Epithelial cell of alveolus of lung (primary cell): ENCODE data around the genes C15orf39, COMMD4 and SNUPN.

- RAMPAGE, long total RNA, result no peak
- RRBS, result no CpG with 5 or more reads among the region's 7 CpGs
Observed at GRCh38 chr15:74891214-74891994, 1.6 kb downstream of the MPI start.

GRCh38 chr15:74906110-74906730 lies 431 bp downstream of the FAM219B start:
- RAMPAGE, long total RNA, result no peak
- RRBS, result 0% methylated on average over 7 of the region's 48 CpGs

GRCh38 chr15:74933562-74933931 lies 4.3 kb downstream of the COX5A start:
- RAMPAGE, long total RNA, result no peak
- RRBS, result no CpG with 5 or more reads among the region's 2 CpGs

- RAMPAGE, long total RNA, result no peak
- RRBS, result no CpG with 5 or more reads among the region's 39 CpGs
Observed at GRCh38 chr15:74959047-74959605, 2.6 kb upstream of the RPP25 start.

GRCh38 chr15:75025127-75025989 lies 2.0 kb downstream of the PPCDC start:
- RAMPAGE, long total RNA, result no peak
- RRBS, result no CpG with 5 or more reads among the region's 6 CpGs

GRCh38 chr15:75061240-75061696 lies 37.9 kb downstream of the PPCDC start:
- RAMPAGE, long total RNA, result no peak

GRCh38 chr15:75176362-75176723 lies 25.3 kb upstream of the C15orf39 start:
- RAMPAGE, long total RNA, result no peak
- RRBS, result no CpG with 5 or more reads among the region's 3 CpGs

- RAMPAGE, long total RNA, result no peak
- RRBS, result no CpG with 5 or more reads among the region's 2 CpGs
Observed at GRCh38 chr15:75177804-75178054, 24.0 kb upstream of the C15orf39 start.

DNA sequence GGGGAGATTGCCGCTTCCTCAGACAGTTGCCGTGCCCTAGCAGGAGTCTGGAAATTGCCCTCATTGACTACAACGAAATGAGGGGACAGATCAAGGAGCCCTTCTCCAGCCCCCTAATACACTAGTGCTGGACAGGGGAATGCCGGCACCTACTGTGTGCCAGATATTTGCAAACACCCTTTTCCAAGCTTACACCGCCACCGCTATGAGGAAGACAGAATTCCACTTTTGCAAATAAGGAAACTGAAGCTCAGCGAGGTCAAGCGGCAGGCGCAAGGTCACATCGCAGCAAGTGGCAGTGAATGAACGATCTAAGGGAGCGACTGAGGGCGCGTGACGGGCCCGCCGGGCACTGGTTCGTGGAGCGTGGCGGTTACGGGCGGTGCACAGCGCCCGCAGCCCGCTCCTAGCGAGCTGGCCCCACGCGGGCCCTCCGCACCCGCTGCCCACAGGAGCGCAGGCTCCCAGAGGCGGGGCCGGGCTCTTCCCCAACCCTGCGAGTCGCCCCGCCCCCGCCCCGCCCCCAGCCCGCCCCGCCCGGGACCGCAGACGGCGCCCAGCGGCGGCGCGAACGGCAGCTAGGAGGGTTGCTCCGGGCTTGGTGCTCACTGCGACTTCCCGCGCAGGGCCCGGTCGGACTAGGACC lies at the start of gene C15orf39:
Gene C15orf39, plus strand, starts transcription at position 548 of the 646 bp plus-strand sequence.
- RAMPAGE, long total RNA, result start-site peak on the plus strand centred at position 554 of the sequence, 42 bp wide, 39 and 33 reads in 2 replicates
- RRBS, result 2% methylated on average over 14 of the region's 55 CpGs

DNA sequence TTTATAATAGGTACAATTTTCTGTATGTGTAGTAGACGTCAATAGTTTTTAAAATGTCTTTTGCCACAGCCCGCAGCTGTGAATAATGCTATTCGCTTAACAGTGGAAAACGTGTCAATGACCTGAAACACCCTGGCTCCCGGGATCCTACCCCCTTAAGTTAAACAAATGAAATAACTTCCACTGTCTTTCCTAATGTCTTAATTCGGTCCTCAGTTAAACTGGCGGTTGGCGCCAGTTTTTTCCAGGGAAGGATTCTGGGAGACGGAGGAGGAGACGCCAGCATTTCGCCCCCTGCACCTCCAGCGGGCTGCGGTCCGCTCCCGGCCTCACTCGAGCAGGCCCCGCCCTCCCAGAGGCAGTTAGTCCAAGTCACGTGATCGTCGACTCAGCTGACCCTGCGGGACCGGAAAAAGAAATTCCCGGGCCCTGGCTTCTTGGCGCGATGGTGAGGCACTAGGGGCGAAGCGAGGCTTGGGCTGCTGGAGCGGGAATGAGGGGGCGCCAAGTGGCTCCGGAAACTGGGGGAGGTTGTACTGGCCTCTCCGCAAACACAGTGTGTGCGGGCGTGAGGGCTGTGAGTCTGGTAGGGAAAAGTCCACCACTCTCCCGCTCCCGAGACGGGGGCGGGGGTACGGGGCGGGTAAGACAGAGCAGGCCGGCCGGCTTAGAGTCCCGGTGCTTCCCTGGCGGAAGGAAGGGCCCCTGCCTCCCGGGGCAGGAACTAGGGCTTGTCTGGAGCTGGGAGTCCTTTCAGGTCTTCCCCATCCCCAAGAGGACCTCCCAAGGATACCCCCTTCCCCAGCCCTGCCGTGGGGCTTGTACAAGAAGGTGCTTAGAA lies at the start of gene COMMD4:
Gene COMMD4, plus strand, starts transcription at position 419 of the 841 bp plus-strand sequence.
- RAMPAGE, long total RNA, result start-site peak on the plus strand centred at position 418 of the sequence, 18 bp wide, 90 and 78 reads in 2 replicates
- RRBS, result 3% methylated on average over 3 of the region's 45 CpGs

GRCh38 chr15:75353622-75353993 lies 6.8 kb downstream of the NEIL1 start:
- RAMPAGE, long total RNA, result no peak
- RRBS, result no CpG with 5 or more reads among the region's 7 CpGs

- RAMPAGE, long total RNA, result no peak
- RRBS, result under 1% methylated on average over 17 of the region's 59 CpGs
Observed at GRCh38 chr15:75450676-75451324, 690 bp downstream of the SIN3A start.

DNA sequence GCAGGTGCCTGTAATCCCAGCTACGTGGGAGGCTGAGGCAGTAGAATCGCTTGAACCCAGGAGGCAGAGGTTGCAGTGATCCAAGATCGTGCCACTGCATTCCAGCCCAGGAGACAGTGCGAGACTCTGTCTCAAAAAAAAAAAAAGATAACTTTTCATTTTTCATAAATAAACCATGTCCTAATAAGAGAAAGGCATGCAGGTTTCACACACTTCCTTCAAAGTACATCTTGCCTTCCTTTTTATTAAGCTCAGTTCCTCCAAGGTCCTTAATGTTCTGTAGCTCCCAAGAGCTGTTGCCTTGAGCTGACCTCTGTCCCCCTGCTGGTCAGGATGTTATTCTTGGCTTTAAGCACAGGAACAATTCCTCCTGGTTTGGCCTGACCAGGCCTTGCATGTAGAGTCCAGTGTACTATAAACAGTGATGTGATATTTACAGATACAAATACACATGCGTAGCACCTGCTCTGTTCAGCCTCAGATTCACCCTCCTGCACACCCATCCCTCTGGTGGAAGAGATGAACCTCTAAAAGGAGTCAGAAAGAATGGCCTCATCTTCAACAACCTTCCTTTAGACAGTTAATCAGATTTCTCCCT lies 46.7 kb downstream of the PTPN9 start:
- RAMPAGE, long total RNA, result no peak
- RRBS, result no CpG with 5 or more reads among the region's 5 CpGs

- RAMPAGE, long total RNA, result no peak
- RRBS, result 1% methylated on average over 41 of the region's 90 CpGs
Observed at GRCh38 chr15:75578335-75579162, 566 bp downstream of the PTPN9 start.

DNA sequence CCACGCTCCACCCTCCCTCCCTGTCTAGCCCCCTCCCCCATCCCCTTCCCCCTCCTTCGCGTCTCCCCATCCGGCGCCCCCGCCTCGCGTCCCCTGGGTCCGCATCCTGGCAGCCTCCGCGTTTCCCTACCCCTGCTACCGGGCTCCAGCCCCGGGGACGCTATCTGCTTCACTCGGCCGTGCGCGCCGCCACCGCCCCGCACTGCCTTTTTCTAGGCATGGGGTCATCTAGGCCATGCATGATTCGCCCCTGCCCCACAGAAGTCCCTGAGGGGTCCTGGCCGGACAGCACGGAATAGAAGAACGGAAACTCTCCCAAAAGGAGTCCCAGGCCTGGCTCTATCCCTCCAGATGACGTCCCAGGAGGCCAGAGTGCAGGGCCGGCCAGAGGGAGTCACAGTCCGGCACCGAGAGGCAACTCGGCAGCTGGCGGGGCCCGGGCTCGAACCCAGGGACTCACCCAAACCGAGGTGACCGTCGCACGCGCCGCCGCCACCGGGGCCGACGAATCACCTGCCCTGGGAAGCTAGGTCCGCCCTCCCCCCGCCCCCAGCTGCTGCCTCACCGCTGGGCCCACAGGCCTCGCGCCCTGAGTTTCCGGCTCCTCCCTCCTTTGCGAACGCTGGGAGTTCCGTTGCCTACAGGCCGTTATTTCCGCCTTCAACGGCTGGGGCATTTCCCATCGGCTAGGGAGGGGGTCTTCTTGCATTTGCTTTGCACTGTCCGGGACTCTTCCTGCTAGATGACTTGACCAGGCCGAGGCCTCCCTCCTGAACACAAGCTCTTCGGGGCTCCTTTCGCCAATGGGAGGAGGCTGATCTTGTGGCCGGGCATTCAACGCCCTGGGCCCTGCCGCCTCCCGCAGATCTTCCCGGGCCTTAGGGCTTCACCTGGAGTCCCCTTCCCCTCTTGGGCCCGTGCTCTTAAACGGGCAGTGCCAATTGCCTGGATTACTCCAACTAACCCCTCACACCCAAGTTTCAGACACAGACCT lies at the start of gene SNUPN:
Gene SNUPN, minus strand, starts transcription at position 520 of the 994 bp plus-strand sequence.
- RAMPAGE, long total RNA, result start-site peak on the minus strand centred at position 507 of the sequence, 186 bp wide, 201 and 379 reads in 2 replicates
- RRBS, result 2% methylated on average over 31 of the region's 67 CpGs

GRCh38 chr15:75640331-75640901 lies 392 bp upstream of the IMP3 start:
- RAMPAGE, long total RNA, result no peak
- RRBS, result no CpG with 5 or more reads among the region's 24 CpGs

DNA sequence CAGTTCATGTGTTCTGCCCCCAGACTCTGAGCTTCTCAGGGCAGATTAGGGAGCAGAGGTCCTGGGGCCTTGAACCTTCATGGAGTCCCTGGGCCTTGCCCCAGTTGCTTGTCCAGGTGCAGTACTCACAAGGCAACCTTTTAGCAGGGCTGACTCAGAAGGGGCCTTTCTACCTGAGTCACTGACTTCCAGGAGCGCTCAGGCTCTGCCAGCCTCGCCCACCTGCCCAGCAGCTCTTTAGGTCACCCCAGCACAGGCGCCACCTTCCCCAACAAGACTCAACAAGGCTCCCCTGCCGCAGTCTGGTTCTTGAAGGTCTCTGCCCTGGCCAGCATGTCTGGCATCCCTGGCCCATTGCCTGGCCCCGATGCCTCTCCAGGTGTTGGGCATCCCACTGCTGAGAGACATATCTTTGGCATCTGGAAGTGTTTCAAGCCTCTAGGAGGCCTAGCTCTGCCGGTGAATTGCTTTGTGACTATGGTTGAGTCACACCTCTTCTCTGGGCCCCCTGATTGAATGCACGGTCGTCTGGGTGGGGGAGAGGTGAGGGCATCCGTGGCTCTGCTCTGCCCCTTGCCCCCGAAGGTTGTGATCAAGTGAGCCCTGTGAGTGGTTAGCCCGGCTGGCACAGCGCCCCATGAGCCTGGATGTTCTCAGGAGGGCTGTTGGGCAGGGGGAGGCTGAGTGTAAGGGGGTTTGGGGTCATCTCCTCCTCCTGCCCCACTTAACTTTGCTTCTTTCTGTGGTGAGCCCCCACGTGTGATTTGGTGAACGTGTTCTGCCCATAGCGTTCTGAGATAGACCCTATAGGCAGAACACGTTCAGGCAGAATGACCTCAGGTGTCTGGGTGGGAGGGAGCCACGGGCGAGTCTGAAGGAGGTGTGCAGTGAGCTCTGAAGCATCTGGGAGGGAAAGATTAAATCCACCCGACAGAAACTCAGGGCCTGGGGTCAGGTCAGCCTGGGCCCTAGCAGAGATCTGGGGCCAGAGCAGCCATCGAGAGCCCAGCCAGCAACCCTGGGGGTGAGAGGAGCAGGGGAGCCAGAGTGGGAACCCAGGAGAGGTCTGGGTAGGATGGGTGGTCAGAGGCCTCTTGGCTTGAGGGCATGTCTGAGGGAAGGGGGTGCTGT lies 21.8 kb downstream of the SNX33 start:
- RAMPAGE, long total RNA, result no peak
- RRBS, result no CpG with 5 or more reads among the region's 20 CpGs

DNA sequence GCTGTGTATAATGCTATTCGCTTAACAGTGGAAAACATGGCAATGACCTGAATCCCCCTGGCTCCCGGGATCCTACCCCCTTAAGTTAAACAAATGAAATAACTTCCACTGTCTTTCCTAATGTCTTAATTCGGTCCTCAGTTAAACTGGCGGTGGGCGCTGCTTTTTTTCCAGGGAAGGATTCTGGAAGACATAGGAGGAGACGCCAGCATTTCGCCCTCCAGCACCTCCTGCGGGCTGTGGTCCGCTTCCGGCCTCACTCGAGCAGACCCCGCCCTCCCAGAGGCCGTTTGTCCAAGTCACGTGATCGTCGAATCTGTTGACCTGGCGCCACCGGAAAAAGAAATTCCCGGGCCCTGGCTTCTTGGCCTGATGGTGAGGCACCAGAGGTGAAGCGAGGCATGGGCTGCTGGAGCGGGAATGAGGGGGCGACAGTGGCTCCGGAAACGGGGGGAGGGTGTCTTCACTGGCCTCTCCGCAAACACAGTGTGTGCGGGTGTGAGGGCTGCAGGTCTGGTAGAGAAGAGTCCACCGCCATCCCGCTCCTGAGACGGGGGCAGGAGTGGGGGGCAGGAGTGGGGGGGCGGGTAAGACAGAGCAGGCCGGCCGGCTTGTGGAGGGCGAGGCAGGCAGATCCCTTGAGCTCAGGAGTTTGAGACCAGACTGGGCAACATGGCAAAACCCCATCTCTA lies 34.5 kb downstream of the ODF3L1 start:
- RAMPAGE, long total RNA, result no peak
- RRBS, result 2% methylated on average over 5 of the region's 33 CpGs

GRCh38 chr15:75776011-75776428 lies 52.2 kb downstream of the ODF3L1 start:
- RAMPAGE, long total RNA, result no peak
- RRBS, result no CpG with 5 or more reads among the region's 3 CpGs

DNA sequence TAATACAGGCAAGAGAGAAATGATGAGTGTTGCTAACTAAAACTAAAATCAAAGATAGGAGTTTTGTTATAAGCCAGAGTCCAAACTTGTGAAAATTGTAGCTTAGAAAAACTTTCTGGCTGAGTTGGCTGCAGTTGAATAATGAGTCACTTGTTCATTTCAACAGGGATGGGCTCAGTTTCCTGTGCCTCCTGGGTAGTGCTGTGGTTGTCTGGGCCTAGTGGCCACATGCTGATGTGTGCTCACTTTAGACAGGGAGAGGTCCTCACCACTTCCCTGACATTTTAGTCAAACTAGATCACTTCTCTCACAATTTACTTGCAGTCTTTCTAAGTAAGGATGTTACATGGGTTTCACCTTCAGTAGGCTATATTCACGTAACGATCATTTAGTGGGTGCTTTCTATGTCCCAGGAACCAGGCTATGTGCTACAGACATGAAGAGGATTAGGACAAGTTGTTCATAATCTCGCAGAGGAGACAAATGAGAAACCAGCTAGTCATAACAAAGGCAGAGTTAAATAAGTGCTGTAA lies 6.2 kb upstream of the UBE2Q2 start:
- RAMPAGE, long total RNA, result no peak
- RRBS, result no CpG with 5 or more reads among the region's 3 CpGs